GM12891 (cell line): ENCODE measurements around the genes TUBB3 and PRDM7.

DNA sequence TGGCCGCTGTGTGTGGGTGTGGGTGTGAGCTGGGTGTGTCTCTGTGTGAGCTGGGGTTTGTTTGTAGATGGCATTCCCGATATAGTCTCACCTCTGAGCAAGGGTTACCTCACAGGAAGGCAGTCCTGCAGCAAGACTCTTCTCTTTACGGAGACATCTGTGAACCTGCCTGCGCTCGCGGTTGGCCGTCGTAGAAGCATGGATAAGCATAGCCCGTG, 5.5 kb downstream of the SPIRE2 start:
- RRBS: no CpG with 5 or more reads among the region's 9 CpGs

DNA sequence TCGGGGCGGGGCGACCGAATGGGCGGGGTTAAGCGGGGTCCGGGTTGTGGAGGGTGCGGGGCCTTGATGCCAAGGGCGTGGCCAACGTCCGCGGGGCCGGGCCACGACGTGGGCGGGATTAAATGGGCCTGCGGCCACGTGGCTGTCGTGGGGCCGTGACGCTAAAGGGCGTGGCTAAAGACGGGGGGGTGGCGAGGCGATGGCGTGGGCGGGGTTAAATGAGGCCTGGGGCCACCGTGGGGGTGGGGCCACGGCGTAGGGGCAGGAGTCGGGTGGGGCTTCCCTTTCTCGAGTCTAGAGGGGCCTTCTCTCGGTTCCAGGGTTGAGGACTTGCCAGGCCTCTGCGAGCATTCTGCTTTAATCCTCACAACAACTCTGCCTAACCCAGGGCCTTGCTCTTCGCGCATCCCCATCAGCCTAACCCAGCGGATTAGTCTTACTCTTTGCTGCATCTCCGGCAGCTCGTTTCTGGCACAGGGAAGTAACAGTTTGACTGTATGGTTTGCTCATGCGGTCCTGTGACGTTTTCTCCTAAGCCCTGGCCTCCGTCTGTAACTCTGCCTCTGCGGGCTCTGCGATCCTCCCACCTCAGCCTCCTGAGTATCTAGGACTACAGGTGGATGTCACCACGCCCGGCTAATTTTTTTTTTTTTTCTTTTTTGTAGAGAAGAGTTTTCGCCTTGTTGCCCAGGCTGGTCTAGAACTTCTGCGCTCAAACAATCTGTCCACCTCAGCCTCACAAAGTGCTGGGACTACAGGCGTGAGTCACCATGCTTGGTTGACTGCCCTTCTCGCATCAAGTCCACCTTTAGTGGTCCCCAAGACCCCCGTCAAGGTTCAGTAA, 964 bp downstream of the TCF25 start:
- RRBS: under 1% methylated on average over 12 of the region's 51 CpGs

DNA sequence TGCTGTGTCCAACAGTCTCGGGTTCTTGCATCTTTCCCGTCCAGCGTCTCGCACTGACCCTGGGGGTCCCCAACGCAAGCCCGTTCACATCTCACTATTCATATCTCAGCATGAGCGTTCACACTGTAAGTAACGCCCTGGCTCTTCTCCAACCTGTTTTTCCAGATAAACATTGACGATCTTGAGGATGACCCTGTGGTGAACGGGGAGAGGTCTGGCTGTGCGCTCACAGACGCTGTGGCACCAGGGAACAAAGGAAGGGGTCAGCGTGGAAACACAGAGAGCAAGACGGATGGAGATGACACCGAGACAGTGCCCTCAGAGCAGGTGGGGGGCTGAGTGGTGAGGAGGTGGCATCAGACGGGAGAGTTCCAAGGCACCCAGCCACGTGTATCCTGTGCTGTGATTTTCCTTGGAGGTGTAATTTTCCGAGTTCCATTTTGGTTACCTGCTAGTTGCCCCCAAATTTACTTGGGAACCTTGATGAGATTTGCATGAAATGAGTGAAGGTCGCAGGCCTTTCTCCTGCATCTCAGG, 9.9 kb downstream of the TCF25 start:
- RRBS: no CpG with 5 or more reads among the region's 19 CpGs

GRCh38 chr16:89905266-89906167, 13.1 kb upstream of the MC1R start:
- RRBS: no CpG with 5 or more reads among the region's 31 CpGs

GRCh38 chr16:89923235-89923576, at the start of gene TUBB3:
Gene TUBB3, plus strand, starts transcription at chr16:89923342.
- RRBS: under 1% methylated on average over 21 of the region's 46 CpGs

DNA sequence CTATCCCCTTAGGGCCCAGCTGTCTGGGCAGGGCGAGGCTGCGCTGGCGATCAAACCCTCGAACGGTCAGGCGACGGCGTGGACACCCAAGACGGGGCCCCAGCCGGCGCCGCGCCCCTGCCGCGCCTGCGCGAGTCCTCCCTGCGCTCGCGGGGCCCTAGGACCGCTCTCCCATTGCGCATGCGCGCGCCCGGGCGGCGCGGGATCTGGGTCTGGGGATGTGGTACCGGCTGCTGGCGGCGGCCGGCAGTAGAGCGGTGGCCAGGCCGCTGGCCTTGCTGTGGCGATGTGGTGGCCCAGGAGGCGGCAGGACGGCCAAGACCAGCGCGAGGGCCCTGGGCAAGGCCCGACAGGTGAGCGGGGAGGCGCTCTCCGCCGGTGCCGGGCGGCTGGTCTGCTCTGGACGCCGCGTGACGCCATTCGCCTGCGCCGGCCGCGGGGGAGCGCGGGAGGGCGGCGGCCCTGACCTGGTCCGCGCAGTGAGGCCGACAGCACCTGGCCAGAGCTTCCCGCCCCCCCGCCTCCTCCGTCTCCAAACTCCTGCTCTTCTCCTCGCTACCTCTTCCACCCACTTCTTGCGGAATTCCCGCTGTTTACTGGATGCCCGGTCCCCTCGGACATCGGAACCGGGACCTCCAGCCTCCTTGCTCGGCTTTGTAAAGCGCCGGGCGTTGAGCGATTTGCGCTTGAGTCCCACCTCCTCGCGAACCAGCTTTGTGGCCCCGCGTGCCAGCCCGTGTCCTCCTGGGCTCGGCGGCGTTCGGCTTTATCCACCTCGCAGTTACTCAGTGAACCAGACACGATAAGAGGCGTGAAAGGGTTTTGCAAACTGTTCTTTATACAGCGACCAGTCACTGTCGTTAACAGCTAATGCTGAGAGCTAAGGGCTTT, 24.1 kb downstream of the DEF8 start:
- RRBS: under 1% methylated on average over 26 of the region's 93 CpGs

DNA sequence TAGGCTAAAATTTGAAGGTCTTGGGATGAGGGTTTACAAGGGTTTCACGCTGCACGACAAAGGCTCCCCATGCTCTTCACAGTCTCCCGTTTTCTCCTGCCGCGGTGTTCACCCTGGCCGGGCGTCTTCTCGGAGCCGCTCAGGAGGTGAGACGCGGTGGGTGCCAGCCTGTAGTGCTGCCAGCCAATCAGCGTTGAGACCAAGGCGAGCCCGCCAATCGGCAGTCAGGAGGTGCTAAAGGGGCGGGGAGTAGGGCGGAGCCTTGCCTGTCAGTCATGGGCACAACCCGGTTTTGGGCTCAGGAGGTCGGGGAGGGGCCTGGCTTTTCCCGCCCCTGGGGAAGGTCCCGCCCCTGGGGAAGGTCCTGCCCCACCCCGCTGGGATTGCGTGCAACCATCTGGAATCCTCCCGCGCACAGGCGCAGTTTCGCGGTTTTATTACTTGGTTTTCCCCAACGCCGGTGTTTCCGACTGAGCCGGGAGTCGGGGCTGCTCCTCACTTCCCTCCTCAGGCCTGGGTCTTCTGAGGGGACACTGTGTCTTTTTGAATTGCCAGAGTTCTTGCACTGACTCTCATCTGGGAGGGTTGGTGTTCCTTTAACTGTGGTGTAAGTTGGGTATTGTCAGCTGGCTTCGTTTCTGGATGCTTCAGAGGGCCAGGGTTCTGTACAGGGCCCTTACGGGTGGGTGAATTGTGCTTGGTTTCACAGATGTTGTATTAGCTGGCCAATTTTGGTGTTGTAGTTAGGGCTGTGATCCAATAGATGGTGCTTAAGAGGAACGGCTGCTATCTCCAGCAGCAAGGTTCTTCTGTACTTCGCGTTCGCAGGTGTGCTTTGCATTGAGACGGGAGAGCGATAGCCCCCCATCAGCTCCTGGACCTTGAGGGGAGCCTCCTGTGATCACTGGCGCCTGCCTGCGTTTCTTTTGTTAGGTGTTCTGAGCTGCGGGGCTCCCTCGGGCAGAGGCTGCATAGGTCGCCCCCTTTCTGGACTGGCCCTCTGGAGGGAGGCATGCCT, at the start of gene PRDM7:
Gene PRDM7, minus strand, starts transcription at position 143 of the 1,018 bp plus-strand sequence.
- RRBS: no CpG with 5 or more reads among the region's 46 CpGs